Psoas muscle (tissue), 2 donors: Measurements from ENCODE around the genes ARL1, SPIC and PMCH.

GRCh38 chr12:98593164-98593567 lies 320 bp upstream of the SLC25A3 start:
- PRO-cap, 2 experiments, result peak in 2 of 2 experiments; most common minus-strand start chr12:98593486 (in 2)

DNA sequence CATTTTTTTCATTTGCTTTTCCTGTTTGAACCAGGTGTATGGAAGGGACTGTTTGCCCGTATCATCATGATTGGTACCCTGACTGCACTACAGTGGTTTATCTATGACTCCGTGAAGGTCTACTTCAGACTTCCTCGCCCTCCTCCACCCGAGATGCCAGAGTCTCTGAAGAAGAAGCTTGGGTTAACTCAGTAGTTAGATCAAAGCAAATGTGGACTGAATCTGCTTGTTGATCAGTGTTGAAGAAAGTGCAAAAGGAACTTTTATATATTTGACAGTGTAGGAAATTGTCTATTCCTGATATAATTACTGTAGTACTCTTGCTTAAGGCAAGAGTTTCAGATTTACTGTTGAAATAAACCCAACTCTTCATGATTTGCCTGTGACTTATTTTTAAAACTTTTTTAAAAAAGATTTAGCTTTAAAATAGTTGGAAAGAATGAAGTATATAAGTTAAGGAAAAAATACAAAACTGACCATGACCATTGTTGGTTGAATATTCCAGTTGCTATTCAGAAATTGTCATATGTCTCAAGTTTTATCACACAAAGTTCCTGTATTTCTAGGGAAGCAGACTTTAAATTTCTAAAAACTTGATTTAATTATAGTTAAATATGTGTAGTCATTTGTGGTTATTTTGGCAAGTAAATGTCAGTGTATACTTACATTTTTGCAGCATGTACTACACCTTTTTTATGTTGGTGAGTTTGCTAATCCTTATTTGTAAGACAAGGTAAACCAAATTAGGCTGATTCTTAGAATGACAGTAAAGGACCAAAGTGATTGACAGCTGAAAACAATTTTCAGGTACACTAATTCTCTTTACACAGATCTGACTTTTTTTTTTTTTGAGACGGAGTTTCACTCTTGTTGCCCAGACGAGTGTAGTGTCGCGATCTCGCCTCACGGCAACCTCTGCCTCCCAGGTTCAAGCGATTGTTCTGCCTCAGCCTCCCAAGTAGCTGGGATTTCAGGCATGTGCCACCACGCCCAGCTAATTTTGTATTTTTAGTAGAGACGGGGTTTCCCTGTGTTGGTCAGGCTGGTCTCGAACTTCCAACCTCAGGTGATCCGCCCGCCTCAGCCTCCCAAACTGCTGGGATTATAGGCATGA lies 8.2 kb downstream of the SLC25A3 start:
- PRO-cap, 2 experiments, result no peak in any of the 2 experiments

GRCh38 chr12:98745592-98746476 lies 100.7 kb downstream of the APAF1 start:
- PRO-cap, 2 experiments, result no peak in any of the 2 experiments

GRCh38 chr12:100267764-100268052 lies 731 bp downstream of the SCYL2 start:
- PRO-cap, 2 experiments, result peak in 1 of 2 experiments; most common minus-strand start chr12:100267880 (in 1)

- PRO-cap, 2 experiments, result no peak in any of the 2 experiments
Measured at GRCh38 chr12:100987836-100988241, 193.3 kb downstream of the ANO4 start.

GRCh38 chr12:101407065-101407878 lies at the start of gene ARL1:
Gene ARL1, minus strand, starts transcription at chr12:101407772.
- PRO-cap, 2 experiments, result peak in 2 of 2 experiments; most common plus-strand start chr12:101407251 (in 1); most common minus-strand start chr12:101407772 (in 2)

- PRO-cap, 2 experiments, result no peak in any of the 2 experiments
Measured at GRCh38 chr12:101474992-101475681, at the start of gene SPIC. Gene SPIC, plus strand, starts transcription at chr12:101475336.

GRCh38 chr12:101567695-101568614 lies 26.8 kb upstream of the MYBPC1 start:
- PRO-cap, 2 experiments, result peak in 1 of 2 experiments; most common plus-strand start chr12:101568159 (in 1)

DNA sequence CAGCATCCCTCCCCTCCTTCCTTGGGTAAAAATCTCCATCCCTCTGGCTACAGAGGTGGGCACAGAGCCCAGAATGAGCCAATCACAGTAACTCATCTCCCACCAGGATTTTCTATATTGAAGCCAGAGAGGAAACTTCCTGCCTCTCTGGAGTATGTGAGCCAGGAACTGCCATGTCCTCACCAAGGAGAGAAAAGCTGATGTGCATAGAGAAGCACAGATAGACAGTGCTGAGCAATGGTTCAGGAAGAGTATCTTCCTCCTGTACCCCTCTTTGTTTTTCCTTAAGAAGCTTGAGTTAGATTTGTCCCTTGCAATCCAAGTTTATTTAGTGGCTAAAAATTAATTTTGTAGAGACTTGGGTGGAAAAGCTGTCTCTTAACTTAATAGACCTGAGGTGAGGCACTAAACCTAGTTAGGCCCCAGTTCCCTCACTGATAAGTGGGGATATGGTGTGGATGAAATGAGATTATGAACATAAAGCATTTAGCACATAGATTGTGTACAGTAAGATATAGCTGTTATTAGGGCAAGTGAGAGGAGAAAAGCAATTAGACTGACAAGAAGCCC lies 3.3 kb upstream of the SYCP3 start:
- PRO-cap, 2 experiments, result no peak in any of the 2 experiments

DNA sequence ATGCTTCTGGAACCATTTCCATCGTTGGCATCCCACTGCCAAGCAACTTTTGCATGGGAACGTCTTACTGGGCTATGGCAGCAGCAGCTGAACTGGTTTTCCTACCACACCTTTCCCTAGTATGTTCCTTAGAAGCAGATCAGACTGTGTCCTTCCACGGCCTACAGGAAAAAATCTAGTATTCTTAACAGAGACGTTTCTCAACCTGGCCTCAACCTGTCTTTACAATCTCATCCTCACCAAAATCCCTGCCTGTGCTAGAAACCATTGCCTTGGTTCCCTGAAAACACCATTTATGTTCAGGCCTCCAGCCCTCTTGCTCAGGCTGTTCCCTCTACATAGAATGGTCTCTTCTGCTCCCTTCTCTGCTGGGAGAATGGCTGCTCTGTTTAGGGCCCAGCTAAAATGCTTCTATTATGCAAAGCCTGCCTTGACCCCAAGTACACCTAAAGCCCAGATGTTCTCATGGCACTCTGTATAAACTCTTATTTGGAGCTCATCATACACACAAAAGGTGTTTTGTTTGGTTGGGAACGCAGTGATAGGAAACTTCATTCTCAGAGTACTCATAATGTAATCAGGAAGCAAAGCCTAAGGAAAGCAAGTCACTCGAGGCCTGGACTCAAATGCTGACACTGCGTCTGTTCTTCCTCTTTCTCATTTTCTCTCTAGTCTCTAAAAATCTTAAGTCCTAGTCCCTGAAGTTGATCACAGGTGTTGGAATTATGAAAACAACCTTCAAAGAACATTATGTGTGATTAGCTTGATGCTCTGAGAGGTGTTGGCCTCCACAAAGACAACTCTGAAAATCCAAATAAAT lies 38.1 kb upstream of the SYCP3 start:
- PRO-cap, 2 experiments, result no peak in any of the 2 experiments

- PRO-cap, 2 experiments, result no peak in any of the 2 experiments
Measured at GRCh38 chr12:101779657-101780012, 40.4 kb upstream of the SYCP3 start.

- PRO-cap, 2 experiments, result no peak in any of the 2 experiments
Measured at GRCh38 chr12:101796651-101797024, 34.1 kb downstream of the GNPTAB start.

DNA sequence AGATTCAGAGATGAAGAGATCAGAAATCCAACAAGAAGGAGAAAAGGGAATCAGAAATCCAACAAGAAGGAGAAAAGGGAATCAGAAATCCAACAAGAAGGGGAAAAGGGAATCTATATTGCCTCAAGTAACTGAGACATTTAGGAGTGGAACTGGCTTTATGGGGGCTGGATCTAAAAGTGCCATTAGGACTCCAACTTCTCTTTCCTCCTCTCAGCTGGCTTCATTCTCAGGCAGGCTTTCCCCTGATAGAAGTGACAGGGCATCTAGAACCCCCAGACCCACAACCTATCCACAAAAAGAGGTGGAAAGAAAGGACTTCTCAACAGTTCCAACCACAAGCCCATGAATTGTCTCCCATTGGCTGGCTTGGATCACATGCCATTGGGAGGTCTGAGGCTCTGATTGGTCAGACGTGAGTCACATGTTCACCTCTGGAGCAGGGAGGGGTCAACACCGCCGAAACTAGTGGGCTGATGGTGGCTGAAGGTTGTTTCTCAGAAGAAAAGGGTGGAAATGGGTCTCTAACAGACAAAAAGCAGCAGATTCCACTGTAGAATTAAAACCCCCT lies 47.2 kb downstream of the DRAM1 start:
- PRO-cap, 2 experiments, result no peak in any of the 2 experiments

DNA sequence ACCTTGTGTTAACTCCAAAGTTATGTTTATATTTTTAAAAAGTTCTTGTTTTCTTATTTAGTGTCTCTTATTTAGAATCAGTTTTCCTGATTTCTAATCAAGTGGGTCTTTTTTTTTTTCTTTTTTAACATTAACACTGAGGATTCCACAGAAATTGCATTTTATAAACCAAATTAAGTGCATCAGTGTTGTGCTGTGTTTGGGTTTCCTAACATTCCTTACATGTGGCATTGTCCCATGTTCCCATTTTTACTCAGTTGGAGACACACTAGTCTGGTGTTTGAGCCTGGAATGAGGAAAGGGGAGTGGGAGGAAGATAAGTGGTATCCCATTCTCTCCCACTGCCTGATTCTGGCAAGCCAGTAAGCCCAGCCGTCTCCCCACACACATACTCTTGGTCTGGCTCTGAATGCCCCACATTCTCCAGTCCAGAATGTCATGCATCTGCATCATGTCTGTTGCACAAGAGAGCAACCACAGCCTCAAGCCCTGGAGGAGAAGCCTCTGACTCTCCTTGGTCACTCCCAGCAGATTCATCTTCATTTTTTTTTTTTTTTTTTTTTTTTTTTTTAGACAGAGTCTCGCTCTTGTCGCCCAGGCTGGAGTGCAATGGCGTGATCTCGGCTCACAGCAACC lies 47.9 kb downstream of the DRAM1 start:
- PRO-cap, 2 experiments, result peak in 1 of 2 experiments; most common minus-strand start position 401 of the sequence (in 1)

DNA sequence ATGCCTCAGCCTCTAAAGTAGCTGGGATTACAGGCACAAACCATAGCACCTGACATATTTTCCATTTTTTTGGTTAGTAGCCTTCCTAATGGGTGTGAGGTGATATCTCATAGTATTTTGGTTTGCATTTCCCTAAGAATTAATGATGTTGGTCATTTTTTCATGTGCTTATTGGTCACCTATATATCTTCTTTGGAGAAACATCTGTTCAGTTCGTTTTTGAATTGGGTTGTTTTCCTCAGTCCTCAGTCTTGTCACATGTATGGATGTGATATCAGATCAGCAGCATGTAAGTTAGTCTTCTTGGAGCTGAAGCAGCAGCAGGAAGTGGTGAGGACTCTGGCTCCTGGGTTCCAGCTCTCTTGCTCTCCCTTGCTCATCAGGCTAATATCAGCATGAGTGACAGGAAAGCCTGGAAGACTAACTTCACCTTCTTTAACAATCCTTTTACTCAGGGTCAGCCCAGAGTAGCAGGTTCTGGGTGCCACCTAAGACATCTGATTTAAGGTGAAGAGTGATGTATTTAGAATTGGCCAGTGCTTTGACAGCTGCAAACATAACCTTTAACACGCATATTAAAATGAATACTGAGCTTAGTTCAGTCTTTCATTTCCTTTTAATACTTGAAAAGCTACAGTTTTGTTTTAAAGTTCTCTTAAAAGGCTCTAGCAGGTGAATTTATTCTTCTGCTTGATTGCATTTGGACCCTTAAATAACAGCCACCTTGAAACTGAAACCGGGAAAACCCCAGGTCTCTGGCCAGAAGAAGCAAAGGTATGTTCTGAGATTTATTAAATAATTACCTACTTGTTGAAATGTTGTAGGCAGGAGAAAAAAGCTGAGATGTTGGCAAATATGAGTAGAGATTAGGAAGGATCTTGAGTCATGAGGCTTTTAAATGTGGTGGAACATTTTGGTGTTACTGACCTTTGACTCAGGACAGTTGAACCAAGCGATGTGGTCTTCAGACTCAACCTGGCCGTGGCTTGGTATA lies 54.3 kb downstream of the DRAM1 start:
- PRO-cap, 2 experiments, result no peak in any of the 2 experiments

GRCh38 chr12:102197557-102197918 lies at the start of gene PMCH:
Gene PMCH, minus strand, starts transcription at chr12:102197833.
- PRO-cap, 2 experiments, result no peak in any of the 2 experiments

- PRO-cap, 2 experiments, result no peak in any of the 2 experiments
Measured at GRCh38 chr12:102463597-102464152, 16.7 kb downstream of the IGF1 start.

GRCh38 chr12:102481605-102482124 lies 1.3 kb upstream of the IGF1 start:
- PRO-cap, 2 experiments, result no peak in any of the 2 experiments

DNA sequence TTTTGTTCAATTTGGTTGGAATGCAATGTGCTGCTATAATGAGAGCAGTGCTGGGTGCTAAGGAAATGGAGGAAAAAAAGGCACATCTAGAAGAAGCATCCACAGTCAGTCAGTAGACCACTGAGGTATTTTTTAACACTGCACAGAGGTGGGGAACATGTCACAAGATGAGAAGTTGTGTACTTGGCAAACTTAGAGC lies 3.1 kb upstream of the PAH start:
- PRO-cap, 2 experiments, result no peak in any of the 2 experiments

DNA sequence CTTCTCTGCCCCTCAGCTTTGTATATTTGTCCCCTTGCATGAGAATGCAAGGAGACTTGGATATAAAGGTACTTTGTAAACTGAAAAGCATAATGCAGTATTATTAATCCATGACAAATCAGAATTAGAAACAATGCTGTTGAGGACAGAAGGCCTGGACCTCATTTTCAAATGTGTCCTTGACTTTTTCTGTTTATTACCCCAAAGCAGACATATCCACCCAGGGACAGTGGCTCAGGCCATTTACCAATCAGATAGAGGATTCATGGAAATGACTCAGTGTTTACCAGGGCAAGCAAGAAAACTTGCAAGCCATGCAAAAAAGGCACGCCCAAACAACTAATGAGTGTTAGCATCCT lies 157.1 kb downstream of the ASCL1 start:
- PRO-cap, 2 experiments, result no peak in any of the 2 experiments